Mesangial cell (primary cell): ENCODE results near the genes NUDT10, MAGED4, FAM104B, PAGE5 and UBQLN2.

GRCh38 chrX:50890228-50890670 is 20.3 kb upstream of the BMP15 start:
- RAMPAGE, long total RNA, result no peak

GRCh38 chrX:51332015-51333262 is at the start of gene NUDT10:
NUDT10 (plus strand) TSS chrX:51332822.
- RAMPAGE, long total RNA, result start-site peak on the plus strand at chrX:51332806-51332816, 16 reads; start-site peak on the plus strand at chrX:51332900-51332906, 19 reads

- RAMPAGE, long total RNA, result no peak
Measured at GRCh38 chrX:51395623-51396784, 10.7 kb upstream of the EZHIP start.

DNA sequence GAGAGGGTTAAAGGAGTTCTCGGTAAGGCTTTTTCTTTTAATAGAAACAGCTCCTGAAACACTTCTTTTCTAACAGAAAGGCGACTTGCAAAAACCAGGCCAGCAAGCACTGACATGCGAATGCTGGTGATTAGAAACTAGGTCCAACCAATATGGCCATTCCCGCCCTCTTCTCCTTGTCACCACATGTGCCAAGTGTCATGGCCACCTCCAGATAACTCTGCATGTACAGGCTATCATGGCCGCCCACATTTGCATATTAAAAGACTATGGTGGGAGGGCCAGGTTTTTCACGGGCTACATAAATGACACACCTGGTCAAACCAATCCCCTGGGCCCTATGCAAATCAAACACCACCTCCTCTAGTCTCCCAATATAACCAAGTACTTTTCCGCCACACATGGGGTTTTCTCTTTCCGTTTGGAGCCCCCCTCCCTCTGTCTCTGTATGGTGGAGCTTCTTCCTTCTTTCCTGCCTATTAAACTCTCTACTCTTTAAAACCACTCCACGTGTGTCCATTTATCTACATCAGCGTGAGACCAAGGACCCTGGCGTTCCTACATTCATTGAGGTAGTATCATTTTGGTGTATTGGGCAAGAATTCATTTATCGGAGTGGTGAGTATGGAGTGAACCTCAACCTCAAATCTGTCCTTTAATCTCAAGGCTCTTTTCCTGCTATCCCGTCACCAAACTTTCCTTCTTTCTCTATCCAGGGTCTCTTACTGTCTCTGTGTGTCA is 40.0 kb downstream of the NUDT11 start:
- RAMPAGE, long total RNA, result no peak

DNA sequence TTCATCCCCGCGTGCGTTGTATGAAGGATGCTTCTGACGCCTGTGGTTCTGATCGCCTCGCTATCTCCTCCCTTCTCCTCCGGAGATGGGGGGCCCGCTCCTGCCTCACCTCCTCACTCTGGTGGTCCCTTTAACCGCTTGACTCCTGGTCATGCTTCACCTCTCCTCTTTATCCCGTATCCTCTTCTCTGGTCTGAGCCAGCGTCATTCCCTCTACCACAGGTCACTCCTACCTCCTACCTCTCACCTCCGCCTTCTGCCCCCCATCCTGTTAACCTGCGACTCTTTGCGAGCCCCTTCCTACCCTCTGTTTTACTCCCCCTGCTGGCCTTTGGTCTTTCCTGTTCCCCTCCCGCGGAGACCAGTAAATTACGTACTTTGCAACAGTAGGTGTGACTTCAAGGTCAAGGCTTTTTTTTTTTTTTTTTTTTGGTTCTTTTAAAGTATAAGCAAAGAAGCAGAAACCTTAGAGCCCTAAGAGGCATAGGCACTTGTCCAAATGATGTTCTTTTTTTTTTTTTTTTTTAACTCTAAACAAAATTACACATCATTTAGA is 60.1 kb downstream of the GSPT2 start:
- RAMPAGE, long total RNA, result no peak

GRCh38 chrX:52184598-52185131 is at the start of gene MAGED4:
MAGED4 (plus strand) TSS chrX:52184888.
- RAMPAGE, long total RNA, result no peak

DNA sequence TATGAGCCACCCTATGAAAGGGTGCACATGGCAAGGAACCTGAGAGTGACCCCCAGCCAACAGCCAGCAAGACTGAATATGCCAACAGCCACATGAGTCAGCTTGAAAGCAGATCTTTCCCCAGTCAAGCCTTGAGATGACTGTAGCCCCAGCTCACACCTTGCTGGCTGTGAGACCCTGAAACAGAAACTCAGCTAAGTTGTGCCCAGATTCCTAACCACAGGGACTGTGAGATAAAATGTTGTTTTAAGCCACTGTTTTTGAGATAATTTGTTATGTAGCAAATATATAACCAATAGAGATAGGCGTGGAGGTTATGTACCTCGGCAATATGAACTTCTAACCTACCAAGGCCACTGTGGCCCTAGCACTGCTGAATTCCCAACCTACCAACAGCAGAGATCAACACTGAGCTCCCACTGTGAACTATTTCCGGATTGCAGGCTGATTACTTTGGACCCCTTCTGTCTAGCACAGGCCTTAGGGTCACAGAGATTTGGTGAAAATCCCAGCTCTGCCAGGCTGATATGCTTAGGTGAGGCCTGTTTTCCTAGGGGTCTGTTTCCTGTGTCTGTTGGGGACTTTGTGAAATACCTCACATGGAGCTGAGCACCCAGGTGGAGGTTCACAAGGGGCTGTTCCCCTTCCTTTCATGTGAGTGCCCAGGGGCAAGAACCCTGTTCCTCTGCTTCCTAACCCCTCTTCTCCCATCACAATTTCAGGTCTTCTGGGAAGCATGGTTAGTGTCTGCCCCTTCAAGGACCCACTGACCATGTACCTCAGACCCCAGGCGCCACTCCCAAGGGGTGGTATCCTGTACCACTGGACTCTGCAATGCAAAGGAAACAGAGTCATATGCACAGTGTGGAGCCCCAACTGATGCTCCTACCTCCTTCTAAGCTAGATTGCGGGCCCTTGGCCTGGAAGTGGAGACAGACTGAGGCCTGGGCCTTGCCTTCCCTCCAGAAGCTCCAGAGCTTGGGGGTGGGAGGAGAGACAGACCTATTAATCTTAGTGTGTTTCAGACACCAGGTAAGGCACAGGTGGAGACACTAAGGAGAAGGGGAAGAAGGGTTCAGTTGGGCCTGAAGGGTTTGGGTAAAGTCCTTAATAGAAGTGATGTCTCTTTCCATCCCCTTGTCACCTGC is 35.8 kb downstream of the KDM5C start:
- RAMPAGE, long total RNA, result no peak

DNA sequence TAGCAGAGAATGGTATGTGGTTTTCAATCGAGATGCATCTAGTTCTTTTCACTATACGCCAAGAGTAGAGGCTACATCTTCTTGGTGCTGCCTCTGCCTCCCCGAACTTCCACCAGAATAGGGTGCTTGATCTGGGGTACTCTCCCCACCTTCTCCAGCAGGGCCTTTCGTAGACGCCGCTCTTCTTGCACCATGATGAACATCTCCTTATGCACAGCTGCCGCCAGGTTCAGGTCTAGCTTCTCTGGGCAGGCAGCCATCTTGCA is 23.7 kb downstream of the KDM5C start:
- RAMPAGE, long total RNA, result no peak

- RAMPAGE, long total RNA, result no peak
Measured at GRCh38 chrX:53279744-53280223, 41.4 kb downstream of the IQSEC2 start.

GRCh38 chrX:53282237-53282835 is 38.8 kb downstream of the IQSEC2 start:
- RAMPAGE, long total RNA, result no peak

GRCh38 chrX:53412802-53413644 is 9.4 kb downstream of the SMC1A start:
- RAMPAGE, long total RNA, result start-site peak on the minus strand at chrX:53412902-53413013, 36 reads

DNA sequence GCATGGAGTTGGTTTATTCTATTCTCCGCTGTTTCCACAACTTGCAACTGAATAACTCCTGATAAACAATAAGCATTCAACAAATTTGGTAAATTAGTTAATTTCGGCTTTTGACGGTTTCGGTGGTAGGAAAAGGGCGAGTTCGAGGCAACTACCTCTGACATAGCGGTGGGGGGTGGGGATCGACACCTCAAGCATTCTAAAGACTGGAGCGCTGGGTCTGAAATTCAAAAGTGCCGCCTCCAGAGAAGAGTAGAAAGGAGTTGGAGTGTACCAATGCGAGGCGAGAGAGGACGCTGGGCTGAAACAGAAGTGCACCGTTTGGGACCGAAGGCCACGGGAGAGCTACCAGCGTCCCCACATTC is 732 bp downstream of the SMC1A start:
- RAMPAGE, long total RNA, result no peak

DNA sequence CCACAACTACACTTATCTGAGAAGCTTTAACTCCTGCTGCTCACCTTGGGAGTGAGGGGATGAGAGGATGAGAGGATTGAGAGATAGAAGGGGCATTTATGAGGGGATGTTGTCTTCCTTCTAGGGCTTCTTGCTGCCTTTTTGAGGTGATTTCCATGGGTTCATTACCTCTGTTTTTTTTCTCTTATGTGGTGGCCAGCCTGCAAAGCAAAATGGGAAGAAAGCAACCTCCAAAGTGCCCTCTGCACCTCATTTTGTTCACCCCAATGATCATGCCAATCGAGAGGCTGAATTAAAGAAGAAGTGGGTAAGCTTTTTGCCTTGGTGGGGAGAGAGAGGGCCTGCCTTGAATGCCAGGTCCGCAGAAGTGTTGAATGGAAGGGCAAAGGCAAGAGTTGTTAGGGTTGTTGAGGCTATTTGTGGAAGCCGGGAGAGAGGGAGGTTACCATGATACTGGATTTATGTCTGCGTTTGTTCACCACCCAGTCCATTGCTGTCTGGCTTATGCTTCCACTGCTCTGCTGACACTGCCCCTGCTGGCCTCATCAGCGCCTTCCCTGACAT is 10.0 kb downstream of the GNL3L start:
- RAMPAGE, long total RNA, result no peak

DNA sequence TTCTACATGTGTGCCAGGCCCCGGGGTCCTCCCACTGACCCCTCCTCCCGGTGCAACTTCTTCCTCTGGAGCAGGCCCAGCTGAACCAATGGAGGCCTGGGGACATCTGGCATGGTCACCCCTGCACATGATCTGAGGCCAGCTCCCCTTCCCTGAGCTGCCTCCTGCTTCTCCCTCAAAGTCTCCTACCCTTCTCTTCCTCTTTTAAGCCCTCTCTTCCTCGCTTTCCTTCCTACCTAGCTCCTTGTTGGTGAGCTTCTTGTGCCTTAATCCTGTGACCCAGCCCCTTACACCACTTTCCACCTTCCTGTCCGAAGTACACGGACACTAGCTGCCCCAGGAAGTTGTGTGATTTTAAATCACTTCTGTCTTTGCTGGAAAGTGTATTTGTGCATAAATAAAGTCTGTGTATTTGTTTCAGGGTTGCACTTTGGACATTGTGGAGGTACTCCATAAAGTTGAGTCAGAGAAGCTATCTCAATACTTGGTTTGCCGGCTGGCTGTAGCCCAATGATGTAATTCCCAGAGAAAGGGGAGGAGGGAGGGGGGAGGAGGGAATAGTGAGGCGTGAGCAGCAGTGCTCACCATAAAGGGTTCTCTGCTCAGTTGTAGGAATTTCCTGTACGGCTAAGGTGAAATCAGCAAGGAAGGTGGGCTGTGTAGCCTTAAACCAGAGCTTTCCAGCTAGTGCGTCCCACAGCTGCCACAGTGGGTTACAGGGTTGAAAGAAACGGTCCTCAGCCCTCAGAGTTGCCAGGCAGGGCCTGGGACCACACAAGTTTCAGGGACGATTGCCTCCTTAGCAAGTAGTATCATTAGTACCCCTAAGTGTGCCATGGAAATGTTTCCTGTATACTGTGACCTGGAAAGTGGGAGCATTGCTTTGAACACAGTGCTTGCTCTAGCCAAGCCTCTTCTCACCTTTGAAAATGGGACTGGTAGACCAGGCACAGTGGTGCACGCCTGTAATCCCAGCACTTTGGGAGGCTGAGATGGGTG is 7.5 kb downstream of the APEX2 start:
- RAMPAGE, long total RNA, result no peak

DNA sequence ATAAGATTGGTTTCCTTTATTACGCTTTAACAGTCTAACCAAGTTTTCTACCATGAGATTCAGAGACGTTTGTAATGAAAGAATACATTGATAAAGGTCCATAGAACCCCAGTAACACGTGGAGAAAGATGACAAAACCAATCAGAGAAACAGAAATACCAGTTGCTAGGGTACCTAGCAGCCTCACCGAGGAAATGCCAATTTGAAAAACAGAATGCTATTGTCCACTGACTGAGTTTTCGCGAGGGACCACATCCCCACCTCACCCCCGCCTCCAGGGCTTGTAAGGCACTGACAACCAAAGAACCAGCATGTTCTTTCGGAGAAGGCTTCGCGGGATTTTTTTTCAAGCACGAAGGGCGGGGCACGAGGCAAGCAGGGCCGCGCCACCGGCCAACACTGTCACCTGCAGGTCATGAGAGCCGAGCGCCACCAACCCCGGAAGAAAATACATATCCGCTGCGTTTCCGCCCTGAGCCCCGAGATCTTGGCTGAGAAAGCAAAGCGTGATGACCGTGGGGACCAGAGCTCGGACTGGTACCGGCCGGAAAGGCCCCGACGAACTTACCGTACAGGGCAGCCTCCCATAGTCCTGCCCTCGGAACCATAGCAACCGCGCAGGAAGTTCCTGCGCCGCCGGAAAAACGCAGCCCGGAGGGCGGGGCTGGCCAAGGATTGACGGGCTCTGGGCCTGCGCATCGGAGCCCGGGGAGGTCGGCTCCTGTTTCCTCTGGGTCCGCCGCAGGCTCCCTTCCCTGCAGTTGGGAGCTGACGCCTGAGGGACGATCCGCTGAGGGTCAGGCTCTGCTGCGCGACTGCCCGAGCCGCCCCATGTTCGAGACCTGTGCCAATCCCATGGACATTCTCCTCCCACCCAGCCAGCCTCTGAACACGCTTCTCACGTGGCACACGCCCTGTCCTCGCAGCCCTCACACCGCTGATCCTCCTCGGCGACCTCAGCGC is at the start of gene FAM104B:
Gene FAM104B (minus strand): TSS at position 617 of the 963 bp plus-strand sequence.
- RAMPAGE, long total RNA, result start-site peak on the minus strand centred at position 573 of the sequence, 55 bp wide, 225 reads

DNA sequence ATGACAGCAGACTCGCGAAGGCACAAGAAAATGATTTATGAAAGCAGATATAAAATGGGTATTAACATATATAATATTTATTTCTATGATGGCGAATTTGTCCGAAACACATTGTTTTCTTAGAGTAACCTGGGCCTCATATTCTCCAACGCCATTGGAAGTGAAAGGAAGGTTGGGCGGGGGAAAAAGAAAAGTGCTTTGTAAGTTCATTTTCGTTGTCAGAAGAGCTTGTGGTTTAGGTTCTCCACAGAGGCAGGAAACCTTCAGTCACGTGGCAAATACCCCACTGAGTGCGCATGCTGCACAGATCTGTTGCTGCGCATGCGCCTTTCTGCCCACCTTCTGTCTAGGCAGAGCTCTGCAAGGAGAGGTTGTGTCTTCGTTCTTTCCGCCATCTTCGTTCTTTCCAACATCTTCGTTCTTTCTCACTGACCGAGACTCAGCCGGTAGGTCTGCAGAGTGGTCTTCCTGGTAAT is at the start of gene PAGE5:
Gene PAGE5 (plus strand): TSS at position 340 of the 476 bp plus-strand sequence.
- RAMPAGE, long total RNA, result no peak

- RAMPAGE, long total RNA, result no peak
Measured at GRCh38 chrX:55727692-55728565, 10.4 kb downstream of the RRAGB start.

DNA sequence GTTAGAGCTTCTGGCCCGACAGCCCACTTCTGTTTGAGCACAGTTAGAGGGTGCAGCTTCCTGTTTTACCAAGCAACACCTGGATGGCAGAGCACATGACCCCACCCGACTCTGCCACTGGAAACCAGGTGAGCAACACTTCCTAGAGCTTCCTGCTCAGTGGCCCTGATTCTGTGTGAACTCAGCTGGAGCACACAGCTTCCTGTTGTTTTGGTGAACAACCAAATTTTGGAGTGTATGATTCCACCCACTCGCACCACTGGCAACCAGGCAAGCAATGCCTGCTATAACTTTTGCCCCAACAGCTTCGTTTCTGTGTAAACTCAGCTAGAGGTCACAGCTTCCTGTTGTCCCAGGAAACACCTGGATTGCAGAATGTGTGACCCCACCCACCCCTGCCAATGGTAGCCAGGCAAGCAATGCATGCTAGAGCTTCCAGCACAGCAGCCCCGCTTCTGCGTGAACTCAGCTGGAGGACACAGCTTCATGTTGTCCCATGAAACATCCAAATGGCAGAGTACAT is 163.8 kb upstream of the KLF8 start:
- RAMPAGE, long total RNA, result no peak

GRCh38 chrX:56563279-56563928 is at the start of gene UBQLN2:
UBQLN2 (plus strand) TSS chrX:56563627.
- RAMPAGE, long total RNA, result start-site peak on the plus strand at chrX:56563594-56563631, 152 reads

DNA sequence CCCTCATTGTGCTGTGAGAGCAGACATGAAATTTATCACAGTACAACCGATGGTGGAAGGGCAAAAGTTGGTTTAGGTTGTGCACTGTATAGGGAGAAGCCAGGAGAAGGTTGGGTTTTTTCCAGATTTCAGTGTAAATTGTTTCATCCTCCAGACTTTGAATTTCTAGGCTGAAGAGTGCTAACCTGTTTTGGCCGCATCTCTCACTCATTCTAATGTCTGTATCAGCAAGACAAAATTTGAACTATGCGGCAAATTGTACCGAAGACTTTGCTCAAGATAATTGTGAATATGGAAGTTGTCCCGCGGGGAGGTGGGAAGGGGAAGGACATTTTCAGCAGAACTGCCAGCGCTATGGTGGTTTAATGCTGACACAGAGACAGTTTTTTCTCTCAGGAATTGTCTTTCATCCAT is 639 bp upstream of the ZXDB start:
- RAMPAGE, long total RNA, result no peak